AG04450 (cell line): ENCODE results near the genes SPAG7, SCIMP, NUP88 and DERL2.

DNA sequence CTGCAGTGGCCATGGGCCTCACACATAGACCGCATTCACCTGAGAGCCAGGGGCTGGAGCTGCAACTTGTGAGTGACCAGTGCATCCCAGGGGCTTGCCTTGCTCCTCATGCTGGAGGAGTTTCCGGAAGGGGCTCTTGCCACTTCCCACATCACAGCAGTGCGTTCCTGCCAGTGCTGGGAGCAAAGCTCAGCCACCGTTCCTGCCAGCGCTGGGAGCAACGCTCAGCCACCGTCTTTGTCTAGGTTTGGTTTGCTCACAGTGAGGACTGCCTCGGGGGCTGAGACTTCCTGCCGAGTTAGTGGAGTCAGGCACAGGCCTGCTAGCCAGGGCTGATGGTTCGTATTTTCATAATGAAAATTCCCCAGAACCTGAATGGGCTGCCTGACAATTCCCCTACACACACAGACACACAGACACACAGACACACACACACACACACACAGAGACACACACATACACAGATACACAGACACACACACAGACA, 5.4 kb upstream of the CHRNE start:
- CAGE, long polyA plus RNA: no peak
- RRBS: no CpG with 5 or more reads among the region's 10 CpGs

GRCh38 chr17:4940848-4941162, 737 bp downstream of the RNF167 start:
- CAGE, long polyA plus RNA: no peak
- RRBS: no CpG with 5 or more reads among the region's 17 CpGs

GRCh38 chr17:4941163-4941446, 1.0 kb downstream of the RNF167 start:
- CAGE, long polyA plus RNA: no peak
- RRBS: no CpG with 5 or more reads among the region's 5 CpGs

- CAGE, long polyA plus RNA: start-site peak on the minus strand at chr17:4967807-4967832, 749 and 662 reads in 2 replicates; start-site peak on the plus strand at chr17:4968410-4968491, 46 and 20 reads in 2 replicates
- RRBS: under 1% methylated on average over 15 of the region's 69 CpGs
These were observed at the start of gene SPAG7 for GRCh38 chr17:4967648-4968628. Gene SPAG7 (minus strand): TSS chr17:4967817.

- CAGE, long polyA plus RNA: no peak
- RRBS: no CpG with 5 or more reads among the region's 23 CpGs
These were observed 4.8 kb upstream of the SPAG7 start for GRCh38 chr17:4972187-4972984.

GRCh38 chr17:4975109-4975551, 7.5 kb upstream of the SPAG7 start:
- CAGE, long polyA plus RNA: start-site peak on the plus strand at chr17:4975368-4975479, 19 and 22 reads in 2 replicates
- RRBS: no CpG with 5 or more reads among the region's 4 CpGs

- CAGE, long polyA plus RNA: no peak
- RRBS: 8% methylated on average over 26 of the region's 86 CpGs
These were observed 14.4 kb downstream of the ZNF232 start for GRCh38 chr17:5096817-5098084.

DNA sequence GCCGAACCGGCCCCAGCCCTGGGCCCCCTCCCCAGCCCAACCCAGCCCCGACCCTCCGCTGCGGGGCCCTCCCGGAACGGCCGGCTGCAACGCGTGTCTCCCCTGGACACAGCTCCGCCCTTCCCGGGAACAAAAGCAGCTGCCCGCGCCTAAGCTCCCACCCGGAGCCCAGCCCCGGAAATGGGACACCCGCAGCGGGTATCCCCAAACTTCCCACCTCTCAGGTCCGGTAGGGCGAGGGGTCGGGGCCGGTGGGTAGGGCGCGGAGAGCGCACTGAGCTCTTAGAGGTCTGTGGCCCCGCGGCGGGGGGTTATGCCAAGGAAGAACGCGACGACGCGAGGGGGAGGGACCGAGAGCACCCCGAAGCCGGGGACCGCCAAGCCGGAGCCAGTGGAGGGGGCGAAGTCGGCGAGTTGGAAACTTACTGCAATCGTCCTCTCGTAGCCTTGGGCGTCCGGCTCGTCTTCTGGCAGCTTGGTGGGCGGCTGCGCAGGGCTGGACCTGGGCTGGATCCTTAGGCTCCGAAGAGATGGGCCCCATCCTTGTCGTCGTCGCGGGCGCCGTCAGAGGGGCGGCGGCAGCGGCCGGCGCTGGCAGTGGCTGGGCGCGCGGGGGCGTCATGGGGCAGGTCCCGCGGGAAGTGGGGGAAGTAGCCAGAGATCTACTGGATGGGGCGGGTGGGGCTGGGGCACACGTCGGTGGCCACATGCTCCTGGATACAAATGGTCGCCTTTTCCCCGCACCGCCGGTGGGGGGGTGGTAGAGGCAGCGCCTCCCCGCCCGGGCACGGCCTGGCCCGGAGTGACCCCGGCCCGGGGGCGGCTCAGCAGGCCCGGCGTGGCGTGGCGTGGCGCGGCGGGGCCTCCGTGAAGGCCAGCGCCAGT, 7.0 kb downstream of the USP6 start:
- CAGE, long polyA plus RNA: no peak
- RRBS: 8% methylated on average over 20 of the region's 90 CpGs

DNA sequence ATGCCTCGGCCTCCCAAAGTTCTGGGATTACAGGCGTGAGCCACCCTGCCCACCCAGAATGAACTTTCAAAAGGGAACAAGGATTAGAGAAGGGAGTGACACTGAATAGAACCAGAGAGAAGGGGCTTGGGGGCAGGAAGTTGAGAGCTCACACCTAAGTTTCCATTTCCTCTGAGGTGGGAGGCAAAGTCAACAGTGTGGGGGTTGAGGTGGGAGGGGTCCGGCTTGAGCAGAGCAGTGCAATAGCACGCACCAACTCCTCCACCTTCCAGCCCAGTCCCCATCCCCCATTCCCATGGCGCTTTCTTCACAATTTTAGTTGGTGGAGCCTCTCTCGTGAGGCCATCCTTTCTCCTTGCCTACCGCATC, 7.2 kb downstream of the SCIMP start:
- CAGE, long polyA plus RNA: no peak
- RRBS: no CpG with 5 or more reads among the region's 7 CpGs

DNA sequence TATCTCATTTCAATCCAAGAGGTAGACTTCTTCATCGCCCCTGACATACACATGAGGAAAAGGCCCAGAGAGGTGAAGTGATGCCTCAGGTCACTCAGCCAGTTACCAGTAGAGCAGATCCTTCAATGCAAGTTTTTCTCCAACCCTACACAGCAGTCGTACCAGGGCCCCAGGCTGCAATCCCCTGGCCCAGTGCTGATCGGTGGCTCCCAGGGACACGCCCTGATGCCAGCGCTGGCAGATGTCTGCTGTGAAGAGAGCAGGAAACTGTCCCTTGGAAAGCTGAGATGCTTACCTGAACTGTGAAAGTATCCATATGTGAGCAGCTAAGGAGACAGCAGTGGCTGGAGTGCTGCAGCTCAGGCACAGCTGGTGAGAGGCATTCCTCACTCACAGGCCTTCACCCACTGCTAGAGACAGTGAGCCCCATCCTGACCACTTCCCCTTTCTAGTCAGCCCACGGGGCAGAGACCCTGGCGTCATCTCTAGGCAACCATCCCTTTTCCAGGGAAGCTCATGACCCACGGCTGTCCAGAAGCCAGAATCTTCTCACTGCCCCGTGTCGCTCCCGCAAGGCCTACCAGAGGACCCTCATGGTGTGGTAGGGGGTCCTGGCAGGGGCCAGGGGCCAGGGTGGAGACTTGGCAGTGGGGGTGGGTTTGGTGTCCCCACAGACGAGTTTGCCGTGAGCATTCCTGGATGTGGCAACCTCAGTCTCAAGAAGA, at the start of gene SCIMP:
SCIMP (minus strand) TSS at position 421 of the 725 bp plus-strand sequence.
- CAGE, long polyA plus RNA: no peak
- RRBS: no CpG with 5 or more reads among the region's 13 CpGs

DNA sequence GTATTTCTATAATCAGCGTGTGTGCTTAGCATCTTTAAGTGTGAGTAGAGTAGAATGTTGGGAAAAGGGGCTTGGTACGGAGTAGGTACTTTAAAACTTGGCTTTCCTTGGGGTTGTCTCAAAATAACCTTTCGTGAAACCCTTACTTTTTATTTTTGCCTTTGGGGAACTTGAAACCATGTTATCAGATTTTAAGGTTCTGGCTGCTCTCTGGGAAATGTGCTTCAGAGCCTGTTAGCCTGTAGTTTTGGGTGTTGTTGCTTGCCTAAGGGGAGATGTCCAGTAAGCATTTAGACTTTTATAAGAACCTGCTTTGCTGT, 1.4 kb downstream of the RABEP1 start:
- CAGE, long polyA plus RNA: no peak
- RRBS: no CpG with 5 or more reads among the region's 3 CpGs

GRCh38 chr17:5418867-5419937, at the start of gene NUP88:
Gene NUP88 (minus strand): TSS chr17:5419662.
- CAGE, long polyA plus RNA: no peak
- RRBS: 1% methylated on average over 8 of the region's 75 CpGs

- CAGE, long polyA plus RNA: start-site peak on the minus strand at chr17:5486166-5486183, 595 and 634 reads in 2 replicates
- RRBS: 4% methylated on average over 4 of the region's 30 CpGs
These were observed at the start of gene DERL2 for GRCh38 chr17:5485663-5486252. Gene DERL2 (minus strand): TSS chr17:5486178.

GRCh38 chr17:5558563-5559228, 25.6 kb downstream of the NLRP1 start:
- CAGE, long polyA plus RNA: no peak
- RRBS: no CpG with 5 or more reads among the region's 5 CpGs

DNA sequence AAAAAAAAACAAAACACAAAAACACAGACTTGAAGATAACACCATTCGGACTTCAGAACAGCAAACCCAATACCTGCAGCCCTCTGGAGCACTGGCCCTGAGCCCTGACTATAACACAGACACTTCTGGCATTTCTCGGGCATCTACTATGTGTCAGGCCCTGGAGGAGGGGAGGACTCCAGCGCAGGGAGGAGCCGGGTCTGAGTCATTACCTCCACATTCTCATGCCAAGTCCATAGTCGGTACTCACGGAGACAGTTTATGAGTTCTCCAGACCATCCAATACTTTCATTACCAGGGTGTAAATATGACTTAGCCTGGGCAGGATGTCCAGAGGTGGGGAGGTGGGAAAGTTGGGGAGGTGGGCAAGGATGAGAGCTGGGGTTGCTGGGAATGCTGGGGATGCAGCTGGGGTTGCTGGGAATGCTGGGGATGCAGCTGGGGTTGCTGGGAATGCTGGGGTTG, 48.7 kb downstream of the PITPNM3 start:
- CAGE, long polyA plus RNA: no peak
- RRBS: no CpG with 5 or more reads among the region's 6 CpGs

DNA sequence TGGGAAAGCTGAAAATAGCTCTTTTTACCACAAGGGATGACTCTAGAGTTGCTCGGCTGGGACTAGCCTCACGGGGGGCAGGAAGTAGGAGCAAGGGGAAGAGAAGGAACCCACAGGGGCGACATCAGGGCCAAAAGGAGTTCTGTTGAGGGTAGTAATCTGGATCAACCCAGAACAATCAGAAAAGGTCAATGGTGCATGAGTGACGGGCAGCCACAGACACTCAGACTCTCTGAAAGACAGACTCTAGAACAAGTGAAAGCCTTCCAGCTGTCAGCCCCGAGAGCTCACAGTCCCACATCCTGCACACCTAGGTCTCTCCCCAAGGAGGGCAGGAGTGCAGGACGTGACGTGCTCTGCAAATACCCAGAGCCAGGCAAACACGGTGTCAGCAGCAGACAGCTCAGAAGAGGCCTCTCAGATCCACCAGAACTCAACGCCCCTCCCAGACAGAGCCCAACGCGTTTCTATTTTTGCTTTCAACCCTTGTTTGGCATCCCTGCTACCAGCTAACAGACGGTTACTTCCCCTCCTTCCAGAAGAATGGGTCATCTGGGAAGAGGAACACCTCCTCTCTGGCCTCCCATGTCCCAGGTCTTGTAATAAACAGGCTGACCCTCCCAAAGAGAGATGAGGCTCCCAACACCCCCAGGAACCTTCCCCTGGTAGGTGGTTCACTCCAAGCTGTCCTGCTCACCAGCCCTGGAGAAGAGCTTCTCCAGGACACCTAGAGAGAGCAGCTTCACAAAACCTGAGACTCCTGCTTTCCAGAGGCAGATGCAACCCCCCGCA, 7.7 kb downstream of the PITPNM3 start:
- CAGE, long polyA plus RNA: no peak
- RRBS: no CpG with 5 or more reads among the region's 13 CpGs

GRCh38 chr17:6555349-6556043, 859 bp downstream of the PITPNM3 start:
- CAGE, long polyA plus RNA: no peak
- RRBS: 3% methylated on average over 10 of the region's 46 CpGs

DNA sequence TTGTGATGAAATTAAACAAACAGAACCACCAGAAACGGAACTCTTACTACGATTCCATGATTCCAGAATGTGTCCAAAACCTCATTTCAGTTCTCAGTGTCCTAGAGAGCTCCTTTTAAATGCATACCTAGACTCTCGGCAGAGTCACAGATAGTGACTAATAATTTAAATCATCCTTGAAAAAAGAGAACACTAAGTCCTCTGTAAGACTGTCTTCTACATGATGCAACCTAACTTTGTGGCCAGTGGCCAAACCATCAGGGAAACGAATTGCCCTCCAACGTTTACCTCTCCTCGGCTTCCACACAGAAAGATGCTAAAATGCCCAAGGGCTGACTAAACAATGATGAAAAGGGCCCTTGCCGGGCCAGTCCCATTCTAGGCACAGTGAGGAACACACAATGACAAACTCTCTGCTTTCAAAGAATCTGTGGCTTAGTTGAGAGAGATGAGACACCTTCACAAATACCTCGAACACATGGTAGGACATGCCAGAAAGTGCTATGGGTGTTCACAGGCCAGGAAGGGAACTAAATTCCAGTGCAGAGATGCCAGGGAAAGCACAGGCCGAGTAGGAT, 35.2 kb upstream of the PITPNM3 start:
- CAGE, long polyA plus RNA: no peak
- RRBS: no CpG with 5 or more reads among the region's 9 CpGs

GRCh38 chr17:6655815-6656296, 4.3 kb downstream of the C17orf100 start:
- CAGE, long polyA plus RNA: no peak
- RRBS: 16% methylated on average over 3 of the region's 34 CpGs

GRCh38 chr17:6714340-6714605, 1.1 kb upstream of the SLC13A5 start:
- CAGE, long polyA plus RNA: no peak
- RRBS: no CpG with 5 or more reads among the region's 5 CpGs